ENCODE results near the gene OGN.

DNA sequence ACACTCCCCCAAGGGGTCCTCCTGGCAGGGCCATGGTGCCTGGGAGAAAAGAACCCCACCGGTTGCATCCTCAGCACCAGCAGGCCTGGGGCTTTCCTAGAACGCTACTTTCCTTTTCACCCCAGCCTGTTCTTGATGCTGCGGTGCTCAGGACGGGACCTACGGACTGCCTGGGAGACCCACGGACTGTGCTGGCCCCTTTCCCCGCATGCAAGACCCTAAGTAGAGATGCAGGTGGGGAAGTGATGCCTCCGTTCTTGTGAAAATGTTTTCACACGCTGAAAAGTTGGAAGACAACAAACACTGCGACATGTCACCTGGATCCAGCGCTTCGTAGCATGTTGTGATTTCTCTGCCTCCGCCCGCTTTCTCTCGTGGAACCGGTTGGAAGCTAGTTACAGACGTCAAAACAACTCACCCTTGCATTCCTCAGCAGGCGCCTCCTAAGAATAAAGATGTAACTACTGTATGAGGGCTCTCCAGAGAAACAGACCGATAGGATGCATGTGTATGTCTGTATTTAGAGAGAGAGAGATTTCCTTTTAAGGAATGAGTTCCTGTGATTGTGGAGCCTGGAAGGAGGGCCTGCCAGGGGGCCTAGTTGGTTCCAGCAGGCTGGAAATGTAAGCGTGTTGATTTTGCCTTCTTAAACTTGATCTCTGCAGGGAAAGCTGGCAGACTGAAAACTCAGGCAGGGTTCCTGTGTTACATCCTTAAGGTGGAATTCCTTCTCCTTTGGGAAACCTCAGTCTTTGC lies 163.5 kb downstream of the SYK start:
- RRBS, result no CpG with 5 or more reads among the region's 20 CpGs

GRCh38 chr9:91118868-91119564 lies 242.7 kb downstream of the AUH start:
- RRBS, result no CpG with 5 or more reads among the region's 11 CpGs

DNA sequence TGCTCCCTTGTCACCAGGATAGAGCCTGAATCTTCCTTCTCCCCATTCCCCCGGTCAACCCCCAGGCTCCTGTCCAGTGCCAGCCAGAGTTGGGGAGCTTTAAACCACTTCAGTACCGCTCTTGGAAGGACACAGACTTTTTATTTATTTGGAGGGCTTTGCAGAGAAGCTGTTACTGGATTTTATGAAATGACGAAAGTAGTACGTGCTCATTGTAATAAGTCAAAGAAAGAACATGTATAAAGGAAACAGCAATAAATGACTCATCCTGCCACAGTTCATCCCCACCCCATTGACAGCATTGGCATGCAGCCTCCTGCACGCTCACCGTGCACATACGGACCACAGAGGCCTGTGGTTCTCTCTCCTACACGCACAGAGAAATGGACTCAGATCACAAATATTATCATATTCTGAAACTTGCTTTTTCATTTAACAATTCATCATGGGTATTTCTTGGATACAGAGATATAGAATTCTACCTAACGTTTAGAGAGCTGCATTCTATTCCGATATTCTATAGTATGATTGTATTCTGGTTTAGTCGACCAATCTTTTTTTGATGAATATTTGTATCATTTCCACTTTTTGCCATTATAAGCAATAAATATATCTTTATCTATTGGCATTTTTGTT lies 230.1 kb downstream of the AUH start:
- RRBS, result no CpG with 5 or more reads among the region's 11 CpGs

DNA sequence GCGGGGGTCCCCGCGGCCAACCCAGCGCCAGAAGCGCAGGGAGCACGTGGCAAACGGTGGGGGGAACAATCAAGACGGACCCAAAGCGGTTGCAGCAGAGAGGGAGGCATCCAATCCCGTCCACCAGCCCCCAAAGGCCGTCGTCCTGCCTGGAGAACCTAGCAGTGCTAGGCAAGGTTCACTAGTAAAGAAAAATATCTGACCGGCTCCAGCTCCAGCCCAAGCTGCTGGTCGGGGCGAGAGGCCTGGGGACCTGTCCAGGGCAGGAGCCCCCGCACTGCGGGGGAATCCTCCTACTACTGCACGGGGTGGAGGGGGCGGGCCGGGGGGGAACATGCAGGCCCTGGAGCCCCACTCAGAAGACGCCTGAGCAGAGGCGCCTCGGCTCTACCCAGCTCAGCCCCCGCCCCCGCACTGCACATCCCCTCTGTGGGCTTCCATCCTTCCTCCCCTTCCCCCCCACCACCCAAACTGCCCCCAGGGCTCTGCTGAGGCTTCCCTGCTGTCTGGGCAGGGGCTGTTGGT lies 201.3 kb downstream of the AUH start:
- RRBS, result no CpG with 5 or more reads among the region's 25 CpGs

GRCh38 chr9:91208786-91209336 lies 152.9 kb downstream of the AUH start:
- RRBS, result no CpG with 5 or more reads among the region's 5 CpGs

DNA sequence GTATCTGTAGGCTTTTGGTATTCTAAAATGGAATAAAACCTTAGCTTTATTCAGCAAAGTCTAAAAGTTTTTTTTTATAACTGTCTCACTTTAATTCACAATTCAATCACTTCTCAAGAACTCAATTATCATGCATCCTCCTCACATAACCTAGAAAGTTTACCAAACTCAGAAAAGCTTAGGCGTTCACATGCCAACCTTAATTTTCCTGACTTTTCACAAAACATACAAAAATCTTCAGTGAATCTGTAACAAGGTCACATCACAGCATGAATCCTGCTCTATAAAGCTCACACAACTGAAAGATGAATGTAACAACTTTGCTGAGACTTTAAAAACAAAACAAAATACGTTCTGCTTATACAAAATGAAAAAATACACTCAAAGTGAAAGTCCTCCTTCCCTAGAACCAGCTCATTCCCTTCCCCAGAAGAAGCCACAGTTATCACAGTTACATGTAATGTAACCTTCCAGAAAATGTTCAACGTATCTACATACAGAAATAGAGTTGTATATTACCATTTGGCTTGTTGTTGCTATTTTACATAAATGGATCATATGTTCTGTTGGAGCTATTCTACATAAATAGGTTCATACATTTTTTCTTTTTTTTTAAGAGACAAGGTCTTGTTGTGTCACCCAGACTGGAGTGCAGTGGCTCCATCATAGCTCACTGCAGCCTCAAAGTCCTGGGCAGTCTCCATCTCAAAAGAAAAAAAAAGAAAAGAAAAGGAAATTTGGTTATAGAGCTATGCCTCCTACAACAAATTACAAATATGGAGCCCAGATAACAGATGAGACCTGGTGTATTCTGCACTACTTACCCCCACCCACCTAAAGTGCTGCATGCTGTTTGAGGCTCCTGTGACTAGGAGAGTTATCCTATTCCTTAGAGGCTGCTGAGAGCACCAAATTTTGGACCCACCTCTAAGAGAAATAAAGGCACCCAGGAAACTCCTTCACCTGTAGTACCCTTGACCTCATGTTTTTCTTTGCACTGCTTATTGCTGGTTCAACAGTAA lies 2.5 kb downstream of the AUH start:
- RRBS, result no CpG with 5 or more reads among the region's 3 CpGs

GRCh38 chr9:91427681-91428307 lies 4.2 kb upstream of the NFIL3 start:
- RRBS, result no CpG with 5 or more reads among the region's 3 CpGs

DNA sequence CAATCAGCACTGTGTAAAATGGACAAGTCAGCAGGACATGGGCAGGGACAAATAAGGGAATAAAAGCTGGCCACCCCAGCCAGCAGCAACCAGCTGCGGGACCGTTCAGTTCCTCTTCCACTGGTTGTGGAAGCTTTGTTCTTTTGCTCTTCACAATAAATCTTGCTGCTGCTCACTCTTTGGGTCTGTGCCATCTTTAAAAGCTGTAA lies 93.9 kb upstream of the NFIL3 start:
- RRBS, result no CpG with 5 or more reads among the region's 2 CpGs

- RRBS, result no CpG with 5 or more reads among the region's 9 CpGs
Observed at GRCh38 chr9:91588953-91589439, 165.4 kb upstream of the NFIL3 start.

- RRBS, result no CpG with 5 or more reads among the region's 16 CpGs
Observed at GRCh38 chr9:91843577-91844123, 106.4 kb downstream of the ROR2 start.

DNA sequence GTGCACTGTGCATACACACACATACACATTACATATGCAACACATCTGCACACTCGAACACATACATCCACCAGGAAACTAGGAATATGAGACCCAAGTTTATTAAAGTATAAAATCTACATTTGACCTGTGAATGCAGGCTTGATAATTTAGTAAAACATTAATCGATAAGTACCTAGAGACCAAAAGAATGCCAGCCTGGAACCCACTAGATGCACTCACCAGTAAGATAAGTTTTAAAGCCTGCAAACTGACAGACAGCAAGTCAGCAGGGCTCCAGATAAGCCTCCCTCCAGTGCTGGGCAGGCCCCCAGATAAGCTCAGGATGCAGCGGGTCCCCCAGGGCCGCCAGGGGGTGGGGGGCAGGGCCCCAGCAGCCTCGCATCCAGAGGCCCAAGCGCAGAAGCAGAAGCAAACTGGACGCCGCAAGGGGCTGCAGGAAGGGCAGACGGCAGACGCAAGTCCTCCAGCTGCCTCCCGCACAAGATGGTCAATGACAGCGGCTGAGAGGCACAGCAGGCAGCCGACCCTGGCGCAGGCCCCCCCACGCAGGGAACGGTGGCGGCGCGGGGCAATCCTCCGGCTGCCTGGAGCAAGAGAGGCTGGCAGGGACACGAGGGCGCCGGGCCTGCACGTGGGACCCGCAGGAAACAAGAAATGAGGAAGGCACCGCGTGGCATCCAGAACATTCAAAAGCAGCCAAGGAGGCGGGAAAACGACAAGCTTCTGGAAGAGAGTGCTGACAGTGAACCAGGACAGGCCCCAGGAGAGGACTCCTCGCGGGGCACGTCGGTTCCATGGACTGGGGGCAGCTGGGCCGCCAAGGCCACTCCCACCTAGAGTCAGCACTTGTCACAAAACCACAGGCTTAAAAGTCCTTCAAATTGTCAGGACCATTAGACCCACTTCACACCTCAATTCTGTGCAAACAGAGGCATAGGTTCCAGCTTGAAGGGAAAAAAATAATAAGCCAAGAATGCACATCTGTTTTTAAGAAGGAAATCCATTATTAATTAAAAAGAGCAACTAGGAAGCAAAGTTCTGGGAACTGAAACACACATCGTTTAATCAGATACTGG lies 49.8 kb downstream of the ROR2 start:
- RRBS, result 14% methylated on average over 4 of the region's 35 CpGs

DNA sequence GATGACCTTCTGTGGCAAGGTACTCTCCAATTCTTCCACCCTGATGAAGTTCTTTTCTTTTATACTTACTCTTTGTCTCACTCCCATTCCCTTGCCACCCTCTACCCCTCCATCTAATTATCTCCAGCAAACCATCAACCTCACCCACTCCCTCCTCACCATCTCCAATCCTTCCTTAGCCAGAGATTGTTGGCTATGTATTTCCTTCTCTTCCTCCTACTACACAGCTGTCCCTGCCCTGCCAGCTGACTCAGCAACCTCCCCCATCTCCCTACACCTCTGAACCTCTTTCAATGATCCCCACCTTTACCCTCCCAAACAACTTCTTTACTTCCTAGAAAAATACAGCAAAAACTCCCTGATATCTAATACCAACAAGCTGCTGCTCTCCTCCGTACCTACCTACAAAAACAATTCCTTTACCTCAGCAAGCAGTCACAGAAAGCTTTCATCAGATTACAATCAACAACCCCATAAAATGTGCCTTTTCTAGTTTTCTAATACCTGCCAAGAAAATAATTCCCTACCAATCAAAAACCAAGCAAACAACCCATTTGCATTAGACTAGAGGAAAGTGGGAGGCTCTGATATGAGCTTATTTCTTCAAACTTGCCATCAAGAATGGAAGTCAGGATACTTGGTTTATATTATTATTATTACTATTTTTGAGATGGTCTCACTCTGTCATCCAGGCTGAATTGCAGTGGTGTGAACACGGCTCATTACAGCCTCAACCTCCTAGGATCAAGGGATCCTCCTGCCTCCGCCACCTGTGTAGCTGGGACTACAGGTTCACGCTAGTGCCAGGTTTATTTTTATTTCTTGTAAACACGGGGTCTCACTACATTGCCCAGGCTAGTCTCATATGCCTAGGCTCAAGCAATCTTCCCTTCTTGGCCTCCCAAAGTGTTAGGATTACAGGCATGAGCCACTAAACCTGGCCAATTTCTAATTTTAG lies 37.1 kb downstream of the SPTLC1 start:
- RRBS, result no CpG with 5 or more reads among the region's 5 CpGs

DNA sequence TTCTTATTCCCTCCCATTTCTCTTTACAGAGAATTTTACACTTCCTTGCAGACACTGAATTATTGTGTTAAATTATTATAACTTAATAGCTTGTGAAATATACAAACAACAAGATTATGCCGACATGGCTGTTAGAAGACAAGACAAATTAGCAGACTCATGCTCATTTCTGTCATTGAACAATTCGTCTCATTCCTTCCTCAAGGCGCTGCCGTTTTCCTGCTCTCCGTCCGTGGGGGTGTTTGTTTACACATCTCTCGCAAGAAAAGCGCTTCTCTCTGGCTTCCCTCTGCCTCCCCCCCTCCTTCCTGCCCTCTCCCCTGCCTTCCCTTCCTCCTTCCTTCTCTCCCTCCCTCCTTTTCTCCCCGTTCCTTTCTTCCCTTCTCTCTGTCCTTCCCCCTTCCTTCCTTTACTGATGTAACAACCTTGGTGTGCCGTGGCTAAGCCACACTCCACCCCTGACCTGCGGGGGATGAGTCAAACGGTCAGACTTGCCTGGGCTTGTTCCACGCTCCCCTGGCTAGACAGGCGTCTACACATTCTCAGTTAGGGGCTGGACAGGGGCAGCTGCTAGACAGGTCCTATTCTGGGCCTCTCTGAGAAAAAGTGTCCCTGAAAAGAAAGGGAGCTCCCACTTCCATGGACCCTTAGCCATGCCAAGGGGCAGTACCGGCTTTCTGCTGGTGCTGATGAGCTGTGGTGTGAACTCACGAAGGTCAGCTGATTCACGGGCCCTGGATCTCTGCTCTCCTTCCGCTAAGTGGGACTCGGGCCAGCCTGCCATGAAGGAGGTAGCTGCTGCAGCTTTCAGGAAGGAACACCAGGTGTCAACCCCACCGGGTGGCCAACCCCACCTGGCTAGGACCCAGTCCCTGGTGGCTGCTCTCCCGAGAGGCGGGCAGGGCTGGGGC lies 32.0 kb upstream of the SPTLC1 start:
- RRBS, result no CpG with 5 or more reads among the region's 22 CpGs

DNA sequence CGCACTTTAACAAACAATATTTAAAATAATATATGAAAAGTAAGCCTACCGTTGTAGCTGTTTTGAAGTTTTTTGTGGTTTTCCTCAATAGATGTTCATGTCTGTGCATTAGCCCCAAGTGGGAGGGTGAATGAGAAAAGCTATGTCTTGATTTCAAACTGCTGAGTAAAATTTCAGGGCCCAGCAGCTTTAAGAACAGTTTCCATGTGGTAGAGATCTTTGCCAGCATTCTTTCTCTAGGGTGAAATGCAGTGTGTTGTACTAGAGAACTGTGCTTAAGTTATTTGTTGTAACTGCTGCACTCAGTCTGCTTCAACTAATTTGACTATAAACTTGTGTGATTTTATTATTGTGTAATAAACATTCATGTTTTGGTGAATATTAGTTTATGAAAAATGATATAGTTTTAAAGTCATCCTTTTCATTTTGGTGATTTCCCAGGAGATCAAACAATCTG lies at the start of gene OGN:
Gene OGN, minus strand, starts transcription at position 132 of the 457 bp plus-strand sequence.
- RRBS, result no CpG with 5 or more reads among the region's 2 CpGs

- RRBS, result no CpG with 5 or more reads among the region's 5 CpGs
Observed at GRCh38 chr9:92624450-92625088, 45.4 kb downstream of the IPPK start.

GRCh38 chr9:92756791-92757104 lies 7.9 kb downstream of the BICD2 start:
- RRBS, result no CpG with 5 or more reads among the region's 8 CpGs

DNA sequence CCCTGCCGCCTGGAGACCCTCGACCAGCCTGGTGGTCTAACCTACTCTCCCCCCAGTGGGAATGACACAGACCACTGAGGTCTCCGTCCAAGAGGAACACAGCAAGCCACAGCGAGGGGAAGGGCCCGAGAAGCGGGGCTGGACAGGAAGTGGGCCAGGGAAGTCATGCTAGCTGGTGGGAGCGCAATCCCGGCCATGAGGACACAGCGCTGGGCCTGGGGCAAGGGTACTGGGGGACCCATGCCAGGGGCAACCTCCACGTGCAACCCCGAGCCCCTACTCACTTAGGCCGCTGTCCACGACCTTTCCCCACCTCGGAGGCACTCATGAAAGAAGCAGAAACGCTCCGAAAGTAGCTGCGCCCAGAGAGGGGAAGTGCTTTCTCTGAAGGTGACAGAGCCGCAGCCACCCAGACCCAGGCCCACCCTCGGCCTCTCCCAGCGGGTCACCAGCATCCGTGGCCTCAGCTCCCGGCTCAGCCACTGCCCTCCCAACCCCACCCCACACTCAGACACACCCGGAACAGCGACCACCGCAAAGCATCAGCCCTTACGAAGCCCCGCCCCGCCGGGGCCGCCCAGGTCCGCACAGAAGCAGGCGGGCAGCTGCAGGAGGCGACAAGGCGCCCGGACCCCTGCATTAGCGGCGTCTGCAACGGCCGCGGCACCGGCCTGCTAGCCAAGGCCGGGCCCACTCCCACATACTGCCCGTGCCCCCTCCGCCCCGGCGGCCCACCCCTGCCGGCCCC lies 799 bp downstream of the BICD2 start:
- RRBS, result 2% methylated on average over 24 of the region's 47 CpGs

DNA sequence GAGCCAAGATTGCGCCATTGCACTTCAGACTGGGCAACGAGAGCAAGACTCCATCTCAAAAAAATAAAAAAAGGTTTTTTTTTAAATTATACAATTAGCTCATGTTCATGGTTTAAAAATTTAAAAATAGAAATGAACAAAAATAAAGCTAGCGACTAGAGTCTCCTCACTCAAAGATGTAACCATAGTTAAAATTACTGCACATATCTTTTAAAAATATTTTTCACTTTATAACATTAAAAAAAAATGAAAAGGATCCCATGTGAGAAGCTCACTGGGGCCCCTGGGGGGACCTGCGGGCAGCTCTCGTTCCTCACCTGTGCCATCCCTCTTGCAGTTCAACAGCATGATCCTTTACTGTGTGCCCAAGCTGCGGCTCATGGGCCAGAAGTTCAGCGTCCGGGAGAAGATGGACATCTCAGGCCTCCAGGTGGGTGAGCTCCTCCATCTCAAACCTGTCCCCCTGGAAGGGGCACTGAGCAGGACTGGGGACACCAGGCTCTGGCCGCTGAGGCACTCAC lies 43.0 kb upstream of the SUSD3 start:
- RRBS, result no CpG with 5 or more reads among the region's 9 CpGs

GRCh38 chr9:93020013-93020504 lies 38.4 kb upstream of the SUSD3 start:
- RRBS, result no CpG with 5 or more reads among the region's 13 CpGs